A673 (cell line): ENCODE measurements around the gene MPPED1.

DNA sequence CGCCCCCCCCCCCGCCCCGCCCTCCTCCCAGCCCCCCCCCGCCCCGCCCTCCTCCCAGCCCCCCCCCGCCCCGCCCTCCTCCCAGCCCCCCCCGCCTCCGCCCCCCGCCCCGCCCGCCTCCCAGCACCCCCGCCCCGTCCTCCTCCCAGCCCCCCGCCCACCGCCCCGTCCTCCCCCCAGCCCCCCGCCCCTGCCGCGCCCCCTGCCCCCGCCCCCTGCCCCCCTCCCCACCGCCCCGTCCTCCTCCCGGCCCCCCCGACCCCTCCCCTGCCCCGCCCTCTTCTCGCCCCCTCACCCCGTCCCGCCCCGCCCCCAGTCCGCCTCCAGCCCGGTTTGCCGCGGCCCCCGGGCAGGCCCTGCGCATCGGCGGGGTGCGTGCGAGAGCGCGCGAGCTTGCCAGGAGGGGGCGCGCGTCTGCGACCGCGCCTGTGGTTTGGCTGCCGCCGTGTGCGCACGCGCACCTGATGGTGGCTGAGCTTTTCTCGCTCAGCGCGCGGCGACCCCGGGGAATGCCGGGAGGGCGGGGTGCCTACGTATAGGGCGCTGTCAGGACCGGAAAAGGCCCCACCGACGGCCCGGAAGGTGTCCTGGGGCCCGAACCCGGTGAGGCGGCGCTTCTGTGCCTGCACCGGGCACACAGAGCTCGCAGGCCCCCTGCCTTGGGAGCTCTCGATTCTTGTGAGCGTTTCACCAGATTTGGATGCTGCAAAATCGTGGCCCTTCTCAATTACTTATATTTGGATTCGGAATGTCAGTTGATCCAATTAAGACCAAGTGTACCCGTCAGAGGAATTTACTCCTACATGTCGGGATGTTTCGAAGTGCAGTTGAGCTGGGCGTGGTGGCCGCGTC is 471 bp upstream of the TTLL12 start:
- PRO-cap, result bidirectional peak, plus-strand start at position 585 of the sequence, minus-strand start at position 511 of the sequence; bidirectional peak, plus-strand start at position 826 of the sequence, minus-strand start outside the sequence

DNA sequence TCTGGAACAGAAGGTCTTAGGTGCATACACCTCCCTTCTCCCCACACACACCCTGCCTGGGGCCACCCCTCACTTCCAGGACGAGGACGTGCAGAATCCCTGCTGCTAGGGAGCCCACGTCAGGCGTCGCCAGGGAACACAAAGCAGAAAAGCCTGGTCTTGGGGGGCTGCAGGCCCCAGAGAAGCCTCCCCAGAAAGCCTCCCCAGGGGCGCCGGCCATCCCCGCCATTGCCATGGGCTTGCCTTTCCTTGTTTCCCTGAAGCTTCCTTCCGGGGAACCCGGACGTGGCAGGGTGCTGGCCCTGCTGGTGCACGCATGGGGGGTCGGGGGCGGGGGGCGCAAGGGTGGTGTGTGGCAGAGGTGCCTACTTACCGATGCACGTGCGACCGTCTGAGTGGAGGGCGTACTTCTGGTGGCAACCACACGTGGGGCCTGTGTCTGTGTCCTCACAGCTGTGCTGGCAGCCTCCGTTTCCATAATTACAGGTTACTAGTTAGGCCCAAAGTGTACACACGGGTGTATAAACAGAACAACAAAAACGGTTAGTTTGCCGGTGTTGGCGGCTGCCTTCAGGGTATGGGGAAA is 71.0 kb upstream of the TTLL12 start:
- PRO-cap, result no peak

GRCh38 chr22:43275755-43276125 is 67.4 kb downstream of the SCUBE1 start:
- PRO-cap, result no peak

GRCh38 chr22:43293619-43294282 is 49.4 kb downstream of the SCUBE1 start:
- PRO-cap, result no peak

- PRO-cap, result no peak
These were observed at the start of gene MPPED1 for GRCh38 chr22:43411505-43412556. MPPED1 (plus strand) TSS chr22:43412014.

DNA sequence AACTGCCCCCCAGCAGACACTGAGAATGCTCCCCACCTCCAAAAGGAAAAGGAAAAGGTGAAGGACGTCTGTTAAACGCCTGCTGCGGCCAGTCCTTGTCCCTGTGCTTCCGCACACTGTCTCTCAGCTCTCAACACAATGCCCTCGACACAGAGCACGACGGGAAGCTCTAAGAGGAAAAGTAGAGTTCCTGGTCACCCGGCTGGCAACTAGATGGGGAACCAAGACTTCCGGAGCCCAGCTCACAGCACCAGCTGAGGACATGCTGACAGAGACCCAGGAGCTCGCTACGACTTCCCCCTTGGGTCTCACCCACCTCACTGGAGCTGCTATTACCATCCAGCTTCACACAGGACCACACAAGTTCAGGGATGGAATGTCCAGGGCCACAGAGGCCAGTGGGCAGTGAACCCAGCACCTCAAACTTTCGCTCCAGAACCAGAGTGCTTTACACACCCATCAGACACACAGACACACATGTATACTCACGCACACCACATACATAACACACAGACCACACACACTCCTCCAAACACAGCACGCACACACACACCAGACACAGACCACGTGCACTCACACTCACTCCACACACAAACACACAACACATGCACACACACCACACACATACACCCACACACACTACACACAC is 9.6 kb downstream of the SULT4A1 start:
- PRO-cap, result no peak

DNA sequence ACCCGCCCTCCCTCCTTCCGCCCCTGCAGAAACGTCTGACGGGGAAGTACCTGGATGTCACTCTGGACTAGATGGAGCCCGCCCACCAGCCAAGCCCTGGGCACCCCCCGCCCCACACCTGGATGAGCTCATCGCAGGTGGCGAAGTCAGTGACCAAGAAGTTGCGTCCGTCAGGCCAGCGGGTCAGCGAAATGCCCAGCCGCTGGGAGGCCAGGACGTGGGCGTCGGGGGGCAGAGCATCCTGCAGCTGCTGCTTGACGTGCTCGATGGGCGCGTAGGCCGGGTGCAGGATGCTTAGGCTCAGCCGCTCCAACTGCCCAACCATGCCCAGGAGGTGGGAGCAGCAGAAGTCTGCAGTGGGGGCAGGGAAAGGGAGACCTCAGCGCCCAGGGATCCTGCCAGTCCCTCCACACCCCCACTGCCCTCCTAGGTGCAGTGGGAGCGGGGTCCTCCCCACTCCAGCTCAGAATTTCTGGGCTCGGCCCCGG is 825 bp downstream of the PNPLA5 start:
- PRO-cap, result no peak

- PRO-cap, result no peak
These were observed 4.3 kb upstream of the PNPLA3 start for GRCh38 chr22:43919024-43919988.

DNA sequence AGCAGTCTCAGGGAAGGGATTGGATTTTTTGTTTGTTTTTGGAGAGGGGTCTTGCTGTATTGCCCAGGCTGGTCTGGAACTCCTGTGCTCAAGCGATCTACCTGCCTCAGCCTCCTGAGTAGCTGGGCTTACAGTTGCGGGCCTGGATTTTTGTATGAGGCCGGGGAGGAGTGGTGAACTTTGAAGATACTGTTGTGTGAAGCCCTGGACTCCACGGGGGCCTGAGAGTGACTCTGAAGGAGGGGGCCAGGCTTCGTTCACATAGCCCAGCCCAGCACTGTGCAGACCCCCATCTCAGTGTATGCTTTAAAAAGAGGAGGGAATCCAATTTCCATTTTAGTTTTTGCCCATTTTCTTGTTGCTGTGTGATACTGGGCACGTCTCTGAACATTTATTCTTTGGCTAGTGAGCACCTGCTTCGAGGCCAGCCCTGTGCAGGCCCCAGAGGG is 13.7 kb downstream of the SAMM50 start:
- PRO-cap, result no peak

- PRO-cap, result bidirectional peak, plus-strand start at chr22:44037789, minus-strand start at chr22:44037693
These were observed 13.4 kb downstream of the PARVB start for GRCh38 chr22:44037456-44037944.

GRCh38 chr22:44056822-44057175 is 32.7 kb downstream of the PARVB start:
- PRO-cap, result no peak

DNA sequence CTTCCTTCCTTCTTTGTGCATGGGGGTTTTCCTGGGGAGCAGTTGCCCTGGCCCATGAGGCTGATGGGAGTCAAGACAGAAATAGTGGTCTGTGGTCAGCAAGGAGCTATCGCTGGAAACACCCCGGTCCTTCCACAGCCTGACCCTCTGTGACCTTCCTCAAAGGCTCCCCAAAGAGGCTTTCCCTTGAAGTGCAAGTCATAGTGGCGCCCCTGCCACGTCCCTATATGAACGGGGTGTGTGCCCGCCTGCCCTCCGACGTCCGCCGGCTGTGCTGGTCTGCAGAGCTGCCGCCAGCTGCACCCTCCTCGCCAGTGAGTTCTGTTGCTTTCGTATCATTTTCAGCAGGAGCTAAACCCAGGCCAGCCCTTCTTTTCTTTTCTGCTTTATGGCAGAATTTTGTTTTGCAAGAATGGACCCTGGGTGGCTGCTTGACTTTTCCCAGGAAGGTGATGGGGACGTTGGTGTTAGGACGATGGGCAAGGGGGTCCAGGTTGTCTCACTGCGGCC is 44.8 kb downstream of the PARVB start:
- PRO-cap, result no peak

DNA sequence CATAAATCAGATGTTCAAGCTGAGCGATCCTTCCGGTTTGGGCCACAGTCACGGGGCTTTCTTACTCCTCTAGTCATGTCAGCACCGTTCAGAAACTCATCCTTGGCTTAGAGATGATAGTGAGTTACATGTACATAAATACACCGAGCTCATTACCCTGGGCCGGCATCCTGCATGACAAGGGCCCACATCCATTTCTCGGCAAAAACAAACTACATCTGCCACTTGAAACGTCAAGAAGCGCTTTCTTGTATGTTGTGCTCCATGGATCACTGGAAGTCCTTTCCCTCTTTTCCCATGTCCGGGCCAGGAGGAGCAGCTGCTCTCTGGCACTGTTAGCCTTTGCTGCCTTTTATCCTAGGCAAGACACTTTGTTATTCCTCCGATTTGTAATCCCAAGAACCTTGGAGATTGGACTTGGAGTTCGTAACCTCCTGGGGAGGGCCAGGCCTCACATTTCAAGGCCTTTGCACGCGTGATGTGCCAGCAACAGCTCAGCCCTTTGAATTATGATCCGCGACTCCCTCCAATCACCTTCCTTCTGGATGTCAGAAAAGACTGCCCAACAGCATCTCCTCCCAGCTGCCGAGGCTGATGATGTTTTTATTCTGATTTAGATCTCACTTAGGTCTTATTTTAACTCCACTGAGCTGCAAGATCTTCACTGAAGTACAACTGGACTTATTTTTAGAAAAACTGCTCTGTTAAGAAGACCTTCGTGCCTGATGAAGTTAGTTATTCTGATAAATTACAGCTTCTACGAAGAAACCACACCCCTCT is 62.1 kb downstream of the PARVB start:
- PRO-cap, result no peak

- PRO-cap, result no peak
These were observed 51.7 kb upstream of the PARVG start for GRCh38 chr22:44129026-44129445.

DNA sequence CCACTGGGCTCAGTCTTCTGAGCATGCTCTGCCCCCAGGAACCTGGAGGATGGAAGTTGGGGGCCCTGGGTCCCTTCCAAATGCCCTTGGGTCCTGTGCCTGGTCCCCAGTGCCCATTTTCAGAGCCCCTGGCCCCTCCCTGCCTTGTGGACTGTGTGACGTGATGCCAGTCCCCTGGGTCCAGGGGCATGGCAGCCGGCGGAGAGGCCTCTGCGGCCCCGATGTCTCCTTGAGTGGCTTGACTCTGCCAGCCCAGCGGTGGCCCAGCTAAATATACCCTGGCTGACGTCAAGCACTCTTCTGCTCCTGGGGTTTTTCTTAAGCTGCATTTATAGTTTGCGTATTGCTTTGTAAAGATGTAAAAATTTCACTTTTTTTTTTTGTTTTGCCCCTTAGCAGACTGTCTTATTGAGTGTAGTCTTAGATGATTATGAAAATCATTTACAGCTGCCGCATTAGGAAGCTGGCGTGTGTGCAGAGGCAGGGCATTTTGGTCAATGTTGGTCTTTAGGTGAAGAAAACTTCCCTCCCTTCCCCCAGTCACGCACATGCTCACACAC is 35.1 kb upstream of the PARVG start:
- PRO-cap, result no peak

GRCh38 chr22:44311771-44312185 is 973 bp downstream of the SHISAL1 start:
- PRO-cap, result no peak

DNA sequence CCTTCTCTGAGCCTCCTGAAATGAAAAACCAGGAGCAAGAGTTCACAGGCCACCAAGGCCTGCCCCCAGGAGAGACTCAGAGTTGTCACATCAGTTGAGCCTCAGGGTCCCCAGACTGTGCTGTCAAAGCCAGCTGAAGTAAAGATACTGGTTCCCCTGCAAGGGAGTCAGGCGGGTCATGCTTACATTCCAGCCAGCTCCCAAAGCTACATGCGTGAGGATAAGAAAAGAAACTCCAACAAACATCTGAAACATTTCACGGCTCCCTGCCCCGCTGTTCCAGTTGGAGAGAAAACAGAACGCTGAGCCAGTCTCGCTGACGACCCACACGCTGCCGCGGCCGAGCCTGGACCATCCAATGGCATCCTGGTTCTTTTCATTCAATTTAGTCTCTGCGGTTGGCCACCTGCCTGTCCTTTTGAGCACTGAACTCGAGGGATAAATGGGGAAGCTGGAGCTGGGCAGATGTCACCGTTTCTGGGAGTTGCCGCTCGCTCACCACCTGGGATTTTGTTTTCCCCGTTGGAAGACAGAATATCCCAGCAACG is 45.1 kb upstream of the SHISAL1 start:
- PRO-cap, result no peak

DNA sequence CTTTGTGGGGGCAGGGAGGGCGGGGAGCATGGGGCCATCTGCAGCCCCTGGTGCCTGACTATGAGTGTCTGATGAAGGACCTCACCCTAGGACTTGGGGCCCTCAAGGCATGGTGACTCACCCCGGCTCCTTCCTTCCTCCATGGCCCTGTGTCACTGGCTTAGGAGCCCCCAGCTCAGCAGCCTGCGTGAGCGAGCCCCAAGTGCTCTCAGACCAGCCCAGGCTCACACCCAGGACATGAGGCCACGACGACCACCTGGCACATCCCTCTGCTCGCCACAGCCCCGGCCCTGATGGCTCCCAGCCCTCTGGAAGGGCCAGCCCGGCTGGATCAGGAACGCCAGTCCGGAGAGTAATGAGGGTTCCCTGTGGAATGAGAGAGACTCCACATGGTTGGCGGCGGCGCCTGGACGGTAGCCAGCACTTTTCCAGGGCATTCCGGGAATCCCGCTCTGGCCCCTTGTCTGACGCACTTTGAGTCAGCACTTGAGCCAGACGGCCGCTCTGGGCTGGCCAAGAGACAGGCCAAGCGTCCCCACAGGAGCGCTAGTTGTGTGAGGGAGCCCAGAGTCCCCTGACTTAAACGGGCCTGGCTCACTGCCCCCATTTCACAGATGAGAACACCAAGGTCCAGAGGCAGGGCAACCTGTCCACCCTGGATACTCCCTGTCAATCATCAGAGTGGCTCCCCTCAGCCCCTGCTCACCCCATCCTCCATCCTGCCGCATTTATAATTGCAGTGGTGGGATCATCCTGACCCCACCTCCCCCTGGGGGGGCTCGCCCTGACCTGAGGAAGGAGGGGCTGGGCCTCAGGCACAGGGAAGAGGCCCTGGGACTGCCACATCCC is 50.8 kb upstream of the SHISAL1 start:
- PRO-cap, result no peak

DNA sequence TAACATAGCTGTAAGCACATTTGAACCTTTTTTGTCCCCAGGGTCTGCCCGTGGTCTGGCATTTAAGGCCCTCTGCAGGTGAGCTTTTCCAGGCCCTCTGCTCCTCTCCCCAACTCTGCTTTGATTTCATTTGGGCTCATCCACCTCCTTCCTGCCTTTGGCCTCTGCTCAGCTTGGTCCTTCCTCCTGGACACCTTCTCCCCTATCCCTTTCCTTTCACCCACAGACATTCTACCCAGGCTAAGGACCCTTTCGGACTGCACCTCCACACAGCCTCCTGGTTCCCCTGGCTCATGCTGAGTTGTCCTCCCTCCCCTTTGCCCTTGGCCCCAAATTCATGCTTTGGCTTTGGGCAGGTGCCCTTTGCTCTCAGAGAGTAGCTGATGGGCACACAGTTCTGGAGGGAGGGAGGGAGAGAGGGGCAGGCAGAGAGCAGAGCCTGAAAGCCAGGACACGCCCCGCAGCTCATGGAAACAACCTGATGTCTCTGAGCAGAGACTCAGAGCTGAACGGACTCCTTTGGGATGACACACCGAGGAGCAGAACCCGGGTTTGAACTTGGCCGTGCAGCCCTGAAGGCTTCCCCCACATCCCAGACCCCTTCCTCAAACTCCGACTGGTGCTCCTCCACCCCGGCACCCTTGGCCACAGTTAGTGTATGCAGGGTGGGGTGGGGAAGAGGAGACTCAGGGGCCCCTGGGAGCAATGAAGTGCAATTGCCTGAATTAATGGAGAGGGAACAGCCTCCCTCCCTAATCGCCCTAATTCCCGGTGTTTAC is 70.9 kb upstream of the SHISAL1 start:
- PRO-cap, result no peak

GRCh38 chr22:44685274-44685910 is 16.6 kb upstream of the PRR5 start:
- PRO-cap, result no peak